SK-MEL-5 (cell line): ENCODE results near the gene TTL.

DNA sequence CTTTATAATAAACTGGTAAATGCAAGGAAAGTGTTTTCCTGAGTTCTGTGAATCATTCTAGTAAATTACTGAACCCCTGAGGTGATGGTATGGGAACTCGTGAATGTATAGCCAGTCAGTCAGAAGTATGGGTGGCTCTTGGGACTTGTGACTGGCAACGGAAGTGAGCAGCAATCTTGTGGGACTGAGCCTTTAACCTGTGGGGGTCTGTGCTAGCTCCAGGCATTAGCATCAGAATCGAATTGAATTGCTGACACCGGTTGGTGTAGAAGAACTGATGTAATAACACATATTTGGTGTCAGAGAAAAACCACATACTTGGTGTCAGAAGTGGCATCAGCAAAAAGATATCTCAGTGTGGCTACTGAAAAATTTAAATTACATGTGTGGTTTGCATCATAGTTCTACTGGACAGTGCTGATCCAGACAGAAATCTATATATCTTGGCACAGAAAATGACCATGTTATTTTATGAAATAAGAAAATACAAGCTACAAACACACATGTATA is 37.2 kb downstream of the NPHP1 start:
RAMPAGE:
- cytosol, long total RNA: no peak
- long total RNA: no peak
- nucleus, long total RNA: no peak

RAMPAGE:
- cytosol, long total RNA: no peak
- long total RNA: no peak
- nucleus, long total RNA: no peak
Observed at GRCh38 chr2:111122077-111123018, 1.6 kb downstream of the BCL2L11 start.

GRCh38 chr2:111196269-111197017 is 75.7 kb downstream of the BCL2L11 start:
RAMPAGE:
- cytosol, long total RNA: no peak
- long total RNA: no peak
- nucleus, long total RNA: no peak

GRCh38 chr2:111233613-111234148 is 113.0 kb downstream of the BCL2L11 start:
RAMPAGE:
- cytosol, long total RNA: no peak
- long total RNA: no peak
- nucleus, long total RNA: no peak

RAMPAGE:
- cytosol, long total RNA: no peak
- long total RNA: no peak
- nucleus, long total RNA: no peak
Observed at GRCh38 chr2:111671312-111671910, 212.6 kb downstream of the ANAPC1 start.

GRCh38 chr2:111973036-111973892 is 74.9 kb downstream of the MERTK start:
RAMPAGE:
- cytosol, long total RNA: no peak
- long total RNA: no peak
- nucleus, long total RNA: no peak

DNA sequence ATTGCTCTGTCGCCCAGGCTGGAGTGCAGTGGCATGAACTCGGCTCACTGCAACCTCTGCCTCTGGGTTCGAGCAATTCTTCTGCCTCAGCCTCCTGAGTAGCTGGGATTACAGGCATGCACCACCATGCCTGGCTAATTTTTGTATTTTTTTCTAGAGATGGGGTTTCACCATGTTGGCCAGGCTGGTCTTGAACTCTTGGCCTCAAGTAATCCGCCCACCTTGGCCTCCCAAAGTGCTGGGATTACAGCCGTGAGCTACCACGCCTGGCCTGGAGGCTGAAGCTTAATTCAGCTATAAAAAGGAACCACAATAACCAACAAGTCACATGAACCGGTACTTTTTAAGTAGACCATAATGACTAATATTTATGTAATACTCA is 49.2 kb upstream of the TMEM87B start:
RAMPAGE:
- cytosol, long total RNA: no peak
- long total RNA: no peak
- nucleus, long total RNA: no peak

RAMPAGE:
- cytosol, long total RNA: no peak
- long total RNA: no peak
- nucleus, long total RNA: no peak
Observed at GRCh38 chr2:112028493-112028887, 26.6 kb upstream of the TMEM87B start.

RAMPAGE:
- cytosol, long total RNA: no peak
- long total RNA: no peak
- nucleus, long total RNA: no peak
Observed at GRCh38 chr2:112031336-112032791, 23.2 kb upstream of the TMEM87B start.

DNA sequence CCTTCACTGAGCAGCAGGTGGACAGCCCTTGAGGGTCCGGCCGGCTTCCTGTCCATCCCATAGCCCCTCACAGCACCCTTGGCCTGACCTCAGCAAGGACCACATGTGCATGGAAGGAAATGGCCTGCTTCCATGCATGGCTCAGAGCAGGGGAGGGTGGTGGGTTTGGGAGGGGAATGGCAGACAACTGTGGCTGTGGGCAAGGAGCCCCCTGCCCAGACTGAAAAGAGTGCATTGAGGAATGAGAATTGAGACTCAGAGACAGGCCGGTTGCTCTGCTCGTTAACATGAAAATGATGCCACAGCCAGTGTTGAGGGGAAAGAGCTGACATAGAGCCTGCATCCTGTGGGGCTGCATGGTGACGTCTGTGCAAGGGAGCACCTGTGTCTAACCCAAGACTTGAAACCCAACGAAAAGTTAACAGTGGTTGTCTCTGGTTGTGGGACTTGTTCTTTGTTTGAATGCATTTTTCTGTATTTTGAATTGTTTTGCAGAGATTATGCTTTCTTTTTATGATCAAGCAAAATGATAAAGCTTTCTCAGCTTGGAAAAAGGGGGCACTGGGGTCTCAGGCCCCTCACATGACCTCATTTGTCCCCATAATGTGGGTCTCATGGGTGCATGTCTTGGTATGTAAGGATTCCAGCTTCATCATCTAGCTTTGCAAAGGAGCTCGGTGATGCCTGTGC is 16.6 kb downstream of the FBLN7 start:
RAMPAGE:
- cytosol, long total RNA: no peak
- long total RNA: no peak
- nucleus, long total RNA: no peak

DNA sequence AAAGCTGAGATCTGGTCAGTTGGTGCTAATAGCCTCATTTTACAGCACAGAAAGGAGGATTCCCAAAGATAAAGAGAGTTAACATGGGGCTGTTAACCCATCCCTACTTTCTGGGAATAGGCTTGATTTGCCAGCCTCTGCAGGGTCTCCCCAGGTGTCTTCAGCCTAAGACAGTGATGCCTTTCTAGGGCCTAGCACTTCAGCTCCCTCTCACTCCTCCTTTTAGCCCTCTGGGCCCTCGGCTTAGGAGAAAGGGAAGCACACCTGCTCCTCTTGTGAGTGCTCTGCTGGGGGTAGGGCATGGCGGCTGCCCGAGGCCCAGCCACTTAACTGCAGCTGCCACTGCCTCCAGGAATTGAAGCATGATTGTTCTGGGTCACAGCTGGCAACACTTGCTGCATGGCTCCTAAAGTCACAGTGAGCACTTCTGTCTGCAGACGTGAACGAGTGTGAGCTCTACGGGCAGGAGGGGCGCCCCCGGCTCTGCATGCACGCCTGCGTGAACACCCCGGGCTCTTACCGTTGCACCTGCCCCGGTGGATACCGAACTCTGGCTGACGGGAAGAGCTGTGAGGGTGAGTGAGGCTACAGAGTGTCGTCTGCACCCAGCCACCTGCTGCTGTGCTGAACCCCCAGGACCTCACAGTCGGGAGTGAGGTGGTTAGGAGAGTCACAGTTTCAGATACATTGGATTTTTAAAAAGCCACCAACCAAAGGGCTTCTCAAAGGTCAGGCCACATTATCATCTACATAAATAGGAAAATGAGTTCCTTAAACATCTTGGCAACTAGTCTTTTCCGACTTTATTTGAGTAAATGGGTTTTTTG is 44.4 kb downstream of the FBLN7 start:
RAMPAGE:
- cytosol, long total RNA: no peak
- long total RNA: no peak
- nucleus, long total RNA: no peak

GRCh38 chr2:112275005-112275494 is 347 bp upstream of the ZC3H6 start:
RAMPAGE:
- cytosol, long total RNA: no peak
- long total RNA: no peak
- nucleus, long total RNA: no peak

RAMPAGE:
- cytosol, long total RNA: no peak
- long total RNA: no peak
- nucleus, long total RNA: no peak
Observed at GRCh38 chr2:112280449-112280826, 5.0 kb downstream of the ZC3H6 start.

GRCh38 chr2:112481384-112482504 is at the start of gene TTL:
TSS of gene TTL (plus strand) at chr2:112482156.
RAMPAGE:
- cytosol, long total RNA: no peak
- long total RNA: no peak
- nucleus, long total RNA: no peak

DNA sequence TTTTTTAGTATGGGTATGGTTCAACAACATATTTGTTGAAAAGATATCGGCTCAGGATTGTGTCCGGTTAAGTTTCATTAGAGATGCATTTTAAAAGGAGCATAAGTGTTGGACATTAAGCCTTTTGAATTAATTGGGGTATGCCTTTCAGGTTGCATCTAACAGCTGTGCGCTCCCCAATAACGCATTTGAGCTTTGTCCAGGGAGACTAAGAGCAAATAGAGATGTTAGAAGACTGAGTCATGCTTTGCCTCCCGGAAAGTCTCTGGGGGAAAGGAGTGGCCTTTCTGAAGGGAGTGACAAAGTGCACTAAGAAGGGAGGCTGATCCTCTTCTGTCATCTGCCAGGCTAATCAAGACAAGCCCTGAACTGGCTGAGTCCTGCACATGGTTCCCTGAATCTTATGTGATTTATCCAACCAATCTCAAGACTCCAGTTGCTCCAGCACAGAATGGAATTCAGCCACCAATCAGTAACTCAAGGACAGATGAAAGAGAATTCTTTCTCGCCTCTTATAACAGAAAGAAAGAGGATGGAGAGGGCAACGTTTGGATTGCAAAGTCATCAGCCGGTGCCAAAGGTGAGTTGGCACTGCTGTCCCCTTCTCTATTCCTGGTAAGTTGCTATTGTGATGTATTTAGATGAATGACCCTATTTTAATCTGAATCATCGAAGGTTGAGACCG is 12.0 kb downstream of the TTL start:
RAMPAGE:
- cytosol, long total RNA: no peak
- long total RNA: no peak
- nucleus, long total RNA: no peak

DNA sequence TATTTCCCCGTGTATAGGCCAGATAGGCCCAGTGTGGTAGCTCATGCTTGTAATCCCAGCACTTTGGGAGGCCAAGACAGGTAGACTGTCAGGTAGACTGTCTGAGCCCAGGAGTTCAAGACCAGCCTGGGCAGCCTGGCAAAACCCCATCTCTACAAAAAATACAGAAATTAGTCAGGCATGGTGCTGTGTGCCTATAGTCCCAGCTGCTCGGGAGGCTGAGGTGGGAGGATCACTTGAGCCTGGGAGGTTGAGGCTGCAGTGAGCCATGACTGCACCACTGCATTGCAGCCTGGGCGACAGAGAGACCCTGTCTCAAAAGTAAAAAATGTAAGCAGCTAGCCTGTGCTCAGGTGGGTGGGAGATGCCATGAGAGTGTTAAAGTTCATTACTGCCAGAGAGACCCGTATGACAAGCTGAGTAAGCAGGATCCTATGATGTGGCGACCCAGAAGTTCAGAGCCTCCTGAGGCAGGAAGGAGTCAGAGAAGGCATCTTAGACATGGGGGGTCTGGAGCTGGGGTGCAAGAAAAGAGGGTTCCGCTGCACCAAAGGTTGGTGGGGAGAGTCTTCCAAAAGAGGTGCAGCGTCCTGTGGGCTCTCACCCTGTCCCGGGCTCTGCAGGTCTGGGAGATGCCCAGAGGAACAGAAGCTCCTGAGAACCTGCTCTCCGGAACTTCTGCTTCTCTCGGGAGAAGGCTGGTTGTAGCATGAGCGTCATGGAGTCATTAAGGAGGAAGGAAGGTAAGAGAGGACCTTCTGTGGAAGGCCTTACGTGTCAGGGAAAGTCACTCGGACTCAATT is 21.5 kb upstream of the POLR1B start:
RAMPAGE:
- cytosol, long total RNA: no peak
- long total RNA: no peak
- nucleus, long total RNA: no peak

RAMPAGE:
- cytosol, long total RNA: no peak
- long total RNA: no peak
- nucleus, long total RNA: no peak
Observed at GRCh38 chr2:112531650-112532457, 10.4 kb upstream of the POLR1B start.

GRCh38 chr2:112646537-112647008 is 834 bp downstream of the SLC20A1 start:
RAMPAGE:
- cytosol, long total RNA: no peak
- long total RNA: no peak
- nucleus, long total RNA: no peak

GRCh38 chr2:112647968-112648605 is 2.3 kb downstream of the SLC20A1 start:
RAMPAGE:
- cytosol, long total RNA: no peak
- long total RNA: no peak
- nucleus, long total RNA: no peak

DNA sequence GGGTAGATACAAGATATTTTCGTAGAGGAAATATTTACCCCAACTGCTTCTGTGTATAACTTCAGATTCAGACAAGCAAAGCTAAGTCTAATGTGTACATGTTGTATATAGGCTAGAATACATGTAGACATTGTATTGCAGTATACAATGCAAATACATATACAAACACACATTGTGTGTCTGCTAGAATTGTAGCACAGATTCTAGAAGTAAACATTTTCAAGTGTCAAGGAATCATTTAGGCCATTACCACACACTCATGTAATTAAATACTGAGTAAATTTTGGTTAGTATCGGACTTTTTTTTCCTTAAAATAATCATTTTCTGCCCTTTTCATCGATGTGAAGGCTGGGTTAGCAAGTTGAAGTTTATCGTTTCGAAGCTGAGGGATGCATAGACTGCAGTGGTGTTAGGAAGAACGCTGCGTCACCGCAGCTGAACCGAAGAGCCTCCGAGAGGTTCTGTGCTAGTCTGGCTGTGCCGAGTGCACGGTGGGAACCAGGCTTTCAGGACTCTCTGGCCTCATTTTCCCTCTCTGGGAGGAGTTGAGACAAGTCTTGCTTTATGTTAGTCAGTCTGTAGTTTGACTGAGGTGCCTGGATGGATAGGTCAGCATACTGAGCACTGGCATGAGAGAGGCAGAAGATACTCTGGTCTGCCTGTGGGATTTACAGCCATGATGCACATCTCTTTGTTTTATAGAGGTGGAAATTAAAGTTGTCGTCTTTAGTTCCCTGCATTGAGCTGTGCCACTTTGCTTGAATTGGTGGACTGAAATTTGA is 12.1 kb downstream of the SLC20A1 start:
RAMPAGE:
- cytosol, long total RNA: no peak
- long total RNA: no peak
- nucleus, long total RNA: no peak